ENCODE results near the genes SMIM8, ORC3 and CNR1.

GRCh38 chr6:85464659-85465323 is 14.9 kb downstream of the NT5E start:
- RRBS: no CpG with 5 or more reads among the region's 4 CpGs

- RRBS: no CpG with 5 or more reads among the region's 4 CpGs
These were observed 16.4 kb upstream of the SNX14 start for GRCh38 chr6:85609626-85610879.

GRCh38 chr6:85641530-85642546 is 848 bp downstream of the SYNCRIP start:
- RRBS: 2% methylated on average over 18 of the region's 83 CpGs

GRCh38 chr6:86306509-86306788 is 630.9 kb upstream of the HTR1E start:
- RRBS: no CpG with 5 or more reads among the region's 4 CpGs

GRCh38 chr6:87322364-87322723 is at the start of gene SMIM8:
SMIM8 (plus strand) TSS chr6:87322588.
- RRBS: 2% methylated on average over 13 of the region's 38 CpGs

DNA sequence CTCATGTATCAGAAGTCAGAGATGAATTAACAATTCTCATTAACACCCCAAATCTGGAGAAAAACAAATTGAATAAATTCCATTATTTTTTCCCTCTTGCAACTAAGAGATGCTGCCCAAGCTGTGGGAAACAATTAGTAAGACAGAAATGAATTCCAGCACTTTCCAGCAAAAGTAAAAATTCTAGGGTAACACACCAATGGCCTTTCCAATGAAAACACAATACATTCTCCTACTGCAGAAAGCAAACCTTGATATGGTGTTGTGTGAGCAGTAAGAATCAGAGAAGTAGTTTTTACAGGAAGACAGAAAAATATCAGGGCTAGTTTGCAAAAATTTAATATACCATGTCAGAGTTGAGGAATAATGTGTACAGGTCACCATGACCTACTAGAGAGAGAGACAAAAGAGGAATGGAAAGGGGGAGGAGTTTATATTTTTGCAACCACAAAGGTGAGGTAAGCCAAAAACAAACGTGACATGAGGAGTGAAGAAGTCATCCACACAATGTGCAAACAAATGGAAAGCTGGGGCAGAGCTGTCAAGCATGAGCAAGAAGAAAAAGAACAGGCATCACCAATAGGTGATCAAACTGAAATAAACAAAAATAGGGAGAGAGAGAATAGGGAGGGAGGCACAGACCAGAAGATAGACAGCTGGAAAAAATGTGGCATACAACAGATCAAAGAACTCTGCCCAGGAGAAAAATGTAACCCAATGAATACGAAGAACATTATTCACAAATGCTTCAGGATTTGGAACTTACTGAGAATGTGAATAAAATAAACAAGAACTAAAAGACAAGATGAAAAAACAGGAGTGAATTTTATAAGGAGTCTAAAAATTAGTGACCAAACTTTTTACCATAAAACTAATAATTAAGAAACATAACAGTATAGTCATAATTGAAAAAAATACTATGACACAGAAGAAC is 15.6 kb downstream of the RARS2 start:
- RRBS: no CpG with 5 or more reads among the region's 2 CpGs

- RRBS: 2% methylated on average over 15 of the region's 58 CpGs
These were observed at the start of gene ORC3 for GRCh38 chr6:87589588-87590731. ORC3 (plus strand) TSS chr6:87590135.

GRCh38 chr6:88165775-88166142 is 388 bp downstream of the CNR1 start:
- RRBS: 1% methylated on average over 9 of the region's 34 CpGs

GRCh38 chr6:88166143-88167141 is at the start of gene CNR1:
CNR1 (minus strand) TSS chr6:88166347.
- RRBS: 3% methylated on average over 44 of the region's 127 CpGs

DNA sequence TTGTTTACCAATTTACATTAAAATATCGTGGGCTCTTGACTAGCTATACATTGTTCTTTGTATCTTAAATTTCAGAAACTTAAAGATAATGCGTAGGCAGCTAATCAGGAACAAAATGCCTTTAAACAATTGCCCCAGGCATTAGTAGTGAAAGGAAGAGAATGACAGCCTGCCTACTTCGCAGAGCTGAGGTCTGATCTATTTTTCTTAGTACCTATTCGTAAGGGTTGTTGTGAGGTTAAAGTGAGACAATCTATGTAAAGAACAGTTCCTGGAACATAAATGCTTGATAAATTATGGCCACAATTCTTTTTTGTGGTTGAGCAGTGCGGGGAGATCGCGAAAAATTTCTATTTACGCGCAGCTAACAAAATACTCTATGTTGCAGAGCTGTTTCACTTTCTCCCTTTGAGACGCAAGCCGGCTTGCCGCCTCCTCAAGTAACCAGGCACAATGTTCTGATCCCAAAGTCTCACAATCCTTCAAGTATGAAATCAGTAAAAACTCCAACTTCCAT is 983 bp upstream of the PNRC1 start:
- RRBS: no CpG with 5 or more reads among the region's 12 CpGs

GRCh38 chr6:89083984-89084961 is 3.7 kb downstream of the PNRC1 start:
- RRBS: no CpG with 5 or more reads among the region's 4 CpGs

GRCh38 chr6:89160370-89161248 is 14.8 kb downstream of the PM20D2 start:
- RRBS: no CpG with 5 or more reads among the region's 5 CpGs

GRCh38 chr6:89405864-89406536 is 6.1 kb downstream of the RRAGD start:
- RRBS: no CpG with 5 or more reads among the region's 12 CpGs

GRCh38 chr6:89542109-89542509 is 96.4 kb downstream of the LYRM2 start:
- RRBS: no CpG with 5 or more reads among the region's 6 CpGs

DNA sequence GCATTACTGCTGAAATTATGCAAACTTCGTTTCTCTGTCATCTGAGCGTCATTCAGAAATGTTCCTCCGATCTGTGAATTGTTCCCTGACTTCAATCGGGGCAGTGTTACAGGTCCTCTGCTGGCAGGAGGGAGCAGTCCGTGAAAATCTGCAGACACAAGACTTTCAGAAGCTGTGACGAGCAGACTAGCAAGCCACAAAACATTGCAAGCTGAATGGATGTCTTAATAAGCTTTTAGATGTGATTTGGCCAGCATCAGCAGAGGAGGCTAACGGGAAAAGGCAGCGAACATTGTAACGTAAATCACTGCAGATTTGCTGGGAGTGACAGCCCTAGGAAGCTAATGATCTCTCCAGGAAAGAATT is 76.1 kb downstream of the LYRM2 start:
- RRBS: no CpG with 5 or more reads among the region's 9 CpGs

- RRBS: no CpG with 5 or more reads among the region's 11 CpGs
These were observed 8.0 kb downstream of the LYRM2 start for GRCh38 chr6:89630422-89631060.